Neutrophil (primary cell): ENCODE results near the gene SEMG1.

- PRO-cap = no peak
These were observed 53.7 kb upstream of the TTPAL start for GRCh38 chr20:44421685-44422726.

DNA sequence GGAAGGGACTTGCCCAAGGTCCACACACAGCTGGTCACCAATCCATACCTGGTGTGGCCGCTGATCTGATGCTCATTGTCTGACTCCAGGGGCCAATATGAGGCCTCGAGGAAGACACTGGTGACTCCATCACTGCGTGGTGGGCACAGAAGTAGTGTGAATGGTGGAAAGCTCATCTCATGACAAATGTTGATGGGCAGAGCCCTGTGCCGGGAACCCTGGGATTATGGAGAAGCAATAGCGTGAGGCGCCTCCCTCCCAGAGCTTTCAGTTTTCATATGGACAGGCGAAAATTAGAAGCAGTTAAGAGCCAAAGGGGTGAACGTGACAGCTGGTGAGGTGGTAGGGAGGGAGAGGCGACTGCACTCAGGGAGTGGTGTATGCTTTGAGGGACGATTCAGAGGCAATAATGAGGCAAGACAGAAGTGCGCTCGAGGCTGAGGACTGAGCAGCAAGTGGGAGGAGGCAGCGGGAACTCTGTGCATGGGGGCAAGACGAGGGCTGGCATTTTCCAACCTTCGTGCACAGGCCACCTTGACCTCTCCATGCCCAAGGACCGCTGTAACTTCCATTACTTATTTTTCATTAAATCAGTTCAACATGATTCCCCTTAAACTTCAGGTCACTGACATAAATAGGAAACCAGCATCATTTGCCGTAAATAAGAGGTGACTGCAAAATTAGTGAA is 39.2 kb upstream of the TTPAL start:
- PRO-cap = no peak

DNA sequence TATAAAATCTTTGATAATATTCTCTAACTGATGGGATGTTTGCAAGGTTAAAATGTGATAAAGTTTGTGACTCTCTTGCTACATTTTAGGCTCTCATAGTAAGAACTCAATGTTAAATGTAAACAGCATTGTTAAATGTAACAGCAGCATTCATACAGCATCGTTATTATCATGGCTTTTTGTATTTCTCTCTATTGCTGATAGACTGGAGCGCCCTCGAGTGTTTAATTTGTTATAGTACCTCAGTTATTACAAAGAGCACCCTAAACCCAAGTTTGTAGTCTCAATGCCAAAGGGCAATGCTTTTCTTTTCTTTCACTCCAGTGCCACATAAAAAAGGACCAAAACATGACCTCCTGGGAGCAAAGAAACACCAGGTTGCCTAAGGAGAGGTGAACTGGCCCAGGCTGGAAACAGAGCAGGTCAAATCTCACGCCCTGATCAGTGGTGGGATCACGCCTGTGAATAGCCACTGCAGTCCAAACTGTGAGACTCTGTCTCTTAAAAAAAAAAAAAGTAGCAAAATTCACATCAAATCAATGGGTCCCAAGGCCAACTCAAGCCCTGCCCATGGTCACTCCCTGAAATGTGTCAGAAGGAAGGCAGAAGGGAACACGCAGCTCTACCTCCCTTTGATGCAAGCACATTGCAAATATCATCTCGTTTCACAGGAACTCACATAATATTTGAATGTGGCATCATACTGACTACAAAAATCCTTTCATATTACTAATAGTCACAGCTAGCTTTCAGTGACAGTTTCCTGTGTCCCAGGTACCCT is 14.7 kb upstream of the TTPAL start:
- PRO-cap = no peak

- PRO-cap = no peak
These were observed 12.2 kb downstream of the CCN5 start for GRCh38 chr20:44727176-44727863.

GRCh38 chr20:45138492-45139333 is 14.4 kb upstream of the WFDC12 start:
- PRO-cap = no peak

- PRO-cap = no peak
These were observed 20.1 kb upstream of the PI3 start for GRCh38 chr20:45154583-45155112.

- PRO-cap = no peak
These were observed at the start of gene SEMG1 for GRCh38 chr20:45206611-45207179. Gene SEMG1, plus strand, starts transcription at chr20:45207033.

- PRO-cap = no peak
These were observed 13.2 kb upstream of the RBPJL start for GRCh38 chr20:45293028-45294180.

DNA sequence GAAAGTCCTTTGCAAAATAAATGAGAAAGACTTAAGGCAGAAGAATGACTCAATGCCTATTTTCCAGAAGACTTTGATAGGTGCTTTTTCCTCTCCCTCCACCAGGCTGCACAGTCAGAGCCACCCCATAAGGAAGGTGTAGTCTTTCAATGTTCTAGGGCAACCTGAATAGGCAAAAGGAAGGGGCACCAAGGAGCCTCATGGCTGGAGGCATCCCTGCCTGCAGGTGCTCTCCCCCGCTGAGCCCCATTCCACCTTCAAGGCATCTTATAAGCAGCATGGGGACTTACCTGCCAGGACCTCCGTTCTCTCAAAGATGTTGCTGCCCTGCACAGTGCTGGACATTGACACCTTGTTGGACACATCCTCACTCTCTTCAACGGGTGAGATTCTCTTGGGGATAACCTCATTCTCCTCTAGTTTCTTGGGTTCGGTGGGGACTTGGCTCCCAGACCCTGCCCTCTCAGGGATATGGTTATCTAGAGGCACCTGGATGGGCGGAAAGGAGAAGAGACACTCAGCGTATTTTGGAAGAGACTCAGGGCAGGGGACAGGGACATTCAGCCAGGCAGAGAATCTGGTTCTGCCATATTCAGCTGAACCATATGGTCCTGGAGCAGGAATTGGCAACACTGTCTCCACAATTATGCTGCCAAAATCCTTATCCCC is 18.0 kb downstream of the SDC4 start:
- PRO-cap = no peak

DNA sequence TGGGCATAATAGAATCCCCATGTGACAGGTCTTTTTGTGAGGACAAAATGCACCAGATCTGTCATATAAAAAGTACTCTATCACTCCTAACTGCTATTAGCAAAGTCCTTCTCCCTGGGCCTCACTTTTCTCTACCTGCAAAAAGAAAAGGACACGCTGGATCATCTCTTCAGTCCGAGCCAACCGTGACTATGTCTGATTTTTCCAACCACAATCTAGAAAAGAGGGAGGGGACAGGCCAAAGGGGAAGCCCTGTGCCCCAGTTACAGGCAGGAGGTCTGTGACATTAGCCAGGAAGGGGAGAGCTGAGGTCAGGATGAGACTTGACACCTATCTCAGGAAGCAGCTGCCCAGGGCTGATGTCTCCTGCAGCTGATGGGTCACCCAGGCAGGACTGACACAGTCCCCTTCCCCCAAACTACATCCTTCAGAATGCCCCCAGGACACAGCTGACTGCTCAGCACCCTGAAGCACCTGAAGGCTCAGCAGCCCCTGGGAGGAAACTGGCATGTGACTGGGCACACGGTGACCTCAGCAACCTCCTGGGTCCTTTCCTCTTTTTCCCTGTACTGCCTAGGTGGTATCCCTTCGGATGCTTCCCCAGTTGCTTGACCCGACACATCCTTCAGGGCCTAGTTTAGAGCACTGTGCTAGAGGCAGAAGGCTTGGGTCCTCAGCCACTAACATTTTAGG is 2.0 kb downstream of the SDC4 start:
- PRO-cap = no peak

GRCh38 chr20:45426504-45426997 is 10.6 kb downstream of the PIGT start:
- PRO-cap = no peak

- PRO-cap = no peak
These were observed 16.4 kb downstream of the PIGT start for GRCh38 chr20:45432351-45432727.

- PRO-cap = no peak
These were observed 20.9 kb downstream of the PIGT start for GRCh38 chr20:45436577-45437408.

GRCh38 chr20:45518163-45518734 is 2.8 kb upstream of the SPINT3 start:
- PRO-cap = no peak

GRCh38 chr20:45783654-45784114 is 8.0 kb downstream of the WFDC3 start:
- PRO-cap = no peak

DNA sequence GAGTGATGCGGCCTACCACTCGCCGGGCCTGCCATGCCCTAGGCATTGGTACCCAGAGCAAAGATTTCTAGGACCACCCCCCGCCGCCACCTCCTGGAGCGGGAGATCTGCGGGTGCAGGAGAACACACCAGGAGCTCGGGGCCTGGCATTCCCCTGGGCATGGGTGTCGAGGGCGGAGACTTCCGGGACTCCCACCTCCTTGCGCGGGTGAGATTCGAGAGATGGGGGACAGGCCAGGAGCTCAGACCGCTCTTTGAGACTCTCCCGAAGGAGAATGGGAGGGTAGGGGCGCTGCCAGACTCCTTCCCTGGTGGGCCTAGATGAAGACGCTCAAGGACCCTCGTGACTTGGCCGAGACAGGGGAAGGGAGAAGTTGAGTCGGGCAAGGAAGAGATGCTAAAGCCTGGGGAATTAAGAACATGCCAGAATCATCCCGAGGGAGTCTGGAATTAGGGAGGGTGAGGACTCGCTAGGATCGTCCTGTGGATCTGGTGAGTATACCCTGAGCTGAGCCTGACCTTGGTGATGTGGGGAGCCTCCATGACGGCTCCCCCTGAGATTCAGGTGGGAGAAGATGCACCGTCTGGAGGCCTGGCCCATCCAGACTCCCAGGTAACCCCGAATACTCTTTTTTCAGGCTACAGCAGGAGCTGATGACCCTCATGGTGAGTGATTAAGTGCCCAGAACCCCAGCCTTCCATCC is 507 bp downstream of the UBE2C start:
- PRO-cap = no peak

DNA sequence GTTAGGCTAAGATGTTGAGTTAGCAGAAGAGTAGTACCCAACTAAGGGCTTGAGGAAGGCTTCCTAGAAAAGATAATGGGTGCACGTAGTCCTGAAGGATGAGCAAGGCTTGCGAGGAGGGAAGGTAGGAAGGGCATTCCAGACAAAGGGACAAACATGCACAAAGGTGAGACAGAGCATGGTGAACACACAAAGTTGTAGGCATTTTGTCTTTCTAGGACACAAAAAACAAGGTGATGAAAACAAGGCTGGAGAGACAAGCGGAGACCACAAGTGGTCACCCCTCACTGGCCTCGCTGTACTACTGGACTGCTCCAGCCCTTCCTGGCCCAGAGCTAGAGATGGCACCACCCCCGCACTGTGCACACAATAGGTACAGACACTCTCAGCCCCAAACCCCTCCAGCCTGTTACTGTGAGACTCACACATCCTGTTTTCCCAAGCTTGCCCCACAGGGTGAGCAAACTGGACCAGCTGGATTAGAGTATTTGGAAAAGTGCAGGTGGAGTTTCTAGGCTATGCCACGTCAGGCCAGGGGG is 8.5 kb upstream of the ZSWIM1 start:
- PRO-cap = no peak

DNA sequence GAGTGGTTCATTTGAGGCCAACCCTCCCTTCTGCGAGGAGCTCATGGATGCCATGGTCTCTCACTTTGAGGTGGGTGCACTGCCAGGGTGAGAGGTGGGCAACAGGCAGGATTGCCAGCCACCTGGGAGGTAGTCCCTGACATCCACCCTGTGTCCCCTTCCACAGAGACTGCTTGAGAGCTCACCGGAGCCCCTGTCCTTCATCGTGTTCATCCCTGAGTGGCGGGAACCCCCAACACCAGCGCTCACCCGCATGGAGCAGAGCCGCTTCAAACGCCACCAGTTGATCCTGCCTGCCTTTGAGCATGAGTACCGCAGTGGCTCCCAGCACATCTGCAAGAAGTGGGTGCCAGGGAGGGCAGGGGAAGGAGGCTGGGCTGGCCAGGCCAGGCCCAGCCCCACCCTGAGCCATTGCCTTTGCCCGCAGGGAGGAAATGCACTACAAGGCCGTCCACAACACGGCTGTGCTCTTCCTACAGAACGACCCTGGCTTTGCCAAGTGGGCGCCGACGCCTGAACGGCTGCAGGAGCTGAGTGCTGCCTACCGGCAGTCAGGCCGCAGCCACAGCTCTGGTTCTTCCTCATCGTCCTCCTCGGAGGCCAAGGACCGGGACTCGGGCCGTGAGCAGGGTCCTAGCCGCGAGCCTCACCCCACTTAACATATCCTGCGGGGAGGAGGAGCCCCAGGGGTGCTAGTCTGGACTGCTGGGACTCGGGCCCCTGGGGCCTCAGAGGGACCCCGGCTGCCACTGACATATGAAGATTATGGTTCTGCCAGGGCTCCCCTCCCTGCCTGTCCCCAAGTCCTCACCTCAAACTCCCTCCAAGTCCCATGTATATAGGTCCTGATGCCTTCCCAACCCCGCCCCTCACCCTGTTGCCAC is 12.9 kb downstream of the PCIF1 start:
- PRO-cap = no peak

DNA sequence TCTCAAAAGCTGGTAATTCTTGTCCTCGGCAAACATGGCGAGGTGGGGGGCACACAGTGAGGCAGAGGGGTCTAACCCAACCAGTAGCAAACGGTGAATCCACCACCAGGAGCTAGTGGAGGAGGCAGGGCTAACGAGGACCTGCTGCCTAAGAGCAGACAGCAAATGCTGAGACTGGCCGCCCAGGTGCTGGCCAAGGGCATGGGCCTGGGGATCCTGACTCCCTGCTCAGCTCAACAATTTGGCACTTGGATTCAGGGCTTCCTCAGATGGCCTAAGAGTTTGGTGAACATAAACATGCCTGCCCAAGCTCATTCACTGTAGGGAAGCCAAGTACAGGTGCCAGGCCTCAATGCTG is 18.4 kb downstream of the PCIF1 start:
- PRO-cap = no peak

- PRO-cap = no peak
These were observed 12.9 kb downstream of the ZNF335 start for GRCh38 chr20:45958997-45959525.